ENCODE measurements around a stretch of chr12.

GRCh38 chr12:3913439-3913697 is 40.2 kb upstream of the PARP11 start:
- RAMPAGE, long total RNA, result no peak
- RRBS, result no CpG with 5 or more reads among the region's 4 CpGs

DNA sequence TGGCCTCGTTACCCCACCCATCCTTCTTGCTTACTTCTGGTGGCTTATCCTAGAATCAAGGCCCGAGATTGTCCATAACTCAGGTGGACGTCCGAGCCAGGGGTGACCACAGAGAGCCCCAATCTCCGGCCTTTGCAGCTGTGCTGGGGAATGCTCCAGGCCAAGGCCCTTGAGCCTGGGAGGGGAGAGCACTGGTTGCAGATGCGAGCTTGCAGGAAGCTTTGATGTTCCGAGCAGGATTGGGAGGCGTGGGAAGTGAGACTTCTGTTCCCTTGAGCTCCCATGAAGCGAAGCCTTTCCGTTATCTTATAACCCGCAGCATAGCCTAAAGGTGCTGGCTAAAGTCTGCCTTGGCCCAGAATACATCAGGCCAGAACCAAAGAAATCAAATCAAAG is 151.9 kb upstream of the PARP11 start:
- RAMPAGE, long total RNA, result no peak
- RRBS, result no CpG with 5 or more reads among the region's 11 CpGs

DNA sequence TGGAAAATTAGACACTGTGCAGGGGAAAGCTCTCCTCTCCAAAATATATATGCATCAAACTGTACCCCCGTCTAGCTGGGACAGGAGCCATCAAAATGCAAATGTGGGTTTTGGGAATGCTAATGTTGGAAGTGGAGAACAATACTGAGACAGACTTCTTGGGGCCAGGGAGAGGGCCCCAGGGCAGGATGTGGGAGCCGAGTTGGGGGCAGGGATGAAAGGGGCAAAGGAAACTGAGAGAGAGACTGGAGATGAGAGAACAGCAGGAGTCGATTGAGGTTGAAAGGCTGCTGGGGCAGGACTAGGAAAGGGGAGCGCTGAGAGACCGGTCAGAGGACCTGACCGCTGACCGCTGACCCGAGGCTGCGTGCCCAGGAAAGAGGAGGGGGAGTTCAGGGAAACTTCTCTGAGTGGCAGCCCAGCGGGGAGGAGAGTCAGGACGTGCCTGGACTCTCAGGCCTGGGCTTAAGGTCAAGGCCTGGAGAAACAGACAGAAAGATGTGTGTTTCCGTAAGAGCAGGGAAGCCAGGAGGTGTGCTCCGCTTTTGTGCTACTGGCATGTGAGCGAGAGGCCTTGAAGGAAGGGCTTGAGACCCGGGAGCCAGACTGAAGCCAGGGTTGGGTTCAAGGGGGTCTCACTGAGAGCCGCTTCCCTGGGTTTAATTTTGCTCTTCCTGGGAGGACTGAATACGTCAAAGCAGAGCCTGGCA is 152.4 kb upstream of the PARP11 start:
- RAMPAGE, long total RNA, result no peak
- RRBS, result no CpG with 5 or more reads among the region's 17 CpGs

DNA sequence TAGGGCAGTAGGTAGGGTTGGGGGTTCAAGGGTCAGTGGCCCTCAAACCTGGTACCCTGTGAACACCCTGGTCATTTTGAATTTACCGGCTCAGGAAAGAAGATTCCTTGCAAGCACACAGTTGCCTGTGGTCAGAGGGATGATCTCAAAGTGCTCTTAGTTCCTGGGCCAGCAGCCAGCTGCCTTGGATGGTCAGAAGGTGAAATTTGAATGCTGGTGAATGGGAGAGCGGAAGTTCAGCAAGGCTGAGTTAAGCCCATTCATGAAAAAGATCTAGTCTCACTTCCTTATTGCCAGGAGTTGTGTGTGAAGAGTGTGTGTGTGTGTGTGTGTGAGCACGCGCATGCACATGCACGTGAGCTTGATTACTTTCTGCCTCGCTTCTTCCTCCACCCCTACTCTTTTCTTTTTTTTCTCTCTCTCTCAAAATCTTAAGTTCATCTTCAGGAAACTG is 155.5 kb upstream of the CCND2 start:
- RAMPAGE, long total RNA, result no peak
- RRBS, result no CpG with 5 or more reads among the region's 6 CpGs

- RAMPAGE, long total RNA, result no peak
- RRBS, result no CpG with 5 or more reads among the region's 7 CpGs
Measured at GRCh38 chr12:4243090-4243497, 30.5 kb upstream of the CCND2 start.

DNA sequence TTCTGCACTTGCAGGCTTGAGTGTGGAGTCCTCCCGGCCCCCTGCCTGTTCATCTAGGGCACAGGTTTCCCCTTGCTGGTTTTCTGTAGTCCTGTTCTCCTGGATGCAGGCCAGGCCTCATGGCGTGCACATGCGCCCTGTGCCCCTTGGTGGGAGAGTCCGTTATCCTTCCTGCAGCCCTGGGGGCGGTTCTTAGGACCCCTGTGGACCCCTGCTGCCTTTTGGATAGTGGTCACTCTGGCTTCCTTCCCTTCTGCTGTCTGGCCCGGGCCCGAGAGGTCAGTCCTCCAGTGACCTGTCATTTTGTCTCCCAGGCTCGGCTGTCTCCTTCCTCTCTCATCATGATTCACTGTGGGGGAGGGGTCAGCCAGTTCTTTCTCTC is 6.8 kb downstream of the CCND2 start:
- RAMPAGE, long total RNA, result no peak
- RRBS, result no CpG with 5 or more reads among the region's 8 CpGs

DNA sequence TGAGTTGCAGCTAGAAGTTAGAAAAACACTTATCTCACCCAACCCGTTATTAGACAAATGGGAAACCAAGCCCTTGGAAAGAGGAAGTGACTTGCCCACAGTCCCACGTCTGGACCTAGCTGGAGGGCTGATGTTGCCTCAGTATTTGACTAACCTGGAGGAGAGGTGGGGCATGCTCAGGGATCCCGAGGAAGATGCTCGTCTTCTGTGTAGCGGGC is 12.6 kb downstream of the CCND2 start:
- RAMPAGE, long total RNA, result no peak
- RRBS, result no CpG with 5 or more reads among the region's 5 CpGs

DNA sequence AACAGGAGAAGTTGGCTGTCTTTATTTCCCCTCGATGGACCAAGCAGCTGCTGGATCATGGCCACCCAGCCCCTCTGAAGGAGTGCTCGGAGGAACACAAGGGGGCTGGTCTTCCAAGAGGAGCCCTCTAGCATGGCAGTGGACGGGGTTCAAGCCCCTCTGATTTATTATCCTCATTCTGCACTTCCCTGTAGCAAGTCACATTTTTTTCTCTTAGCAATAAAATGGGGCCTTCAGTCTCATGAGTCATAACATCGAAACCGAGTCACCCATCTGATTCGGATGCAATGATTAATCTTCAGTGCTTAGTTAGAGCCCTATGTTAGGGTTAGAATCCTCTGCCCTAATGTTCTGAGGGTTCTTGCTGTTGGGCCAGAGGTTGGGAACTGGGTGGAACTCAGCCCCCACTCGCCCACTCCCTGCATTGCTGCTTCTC is 14.2 kb downstream of the CCND2 start:
- RAMPAGE, long total RNA, result no peak
- RRBS, result no CpG with 5 or more reads among the region's 7 CpGs

GRCh38 chr12:4301373-4302518 is 19.3 kb upstream of the TIGAR start:
- RAMPAGE, long total RNA, result no peak
- RRBS, result no CpG with 5 or more reads among the region's 17 CpGs

DNA sequence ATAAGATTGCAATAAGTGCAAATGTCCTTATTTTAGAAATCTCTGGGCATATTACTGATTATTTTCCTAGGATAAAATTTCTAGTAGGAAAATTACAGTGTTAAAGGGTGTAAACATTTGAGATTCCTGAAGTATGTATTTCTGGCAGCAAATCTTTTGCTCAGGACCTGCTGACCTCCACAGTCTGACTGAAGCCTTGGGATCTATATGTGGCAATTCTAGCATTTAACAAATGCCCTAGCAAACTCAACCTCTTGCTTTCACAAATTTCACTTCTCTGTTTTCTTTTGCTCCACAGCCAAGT is 5.3 kb upstream of the DYRK4 start:
- RAMPAGE, long total RNA, result no peak

DNA sequence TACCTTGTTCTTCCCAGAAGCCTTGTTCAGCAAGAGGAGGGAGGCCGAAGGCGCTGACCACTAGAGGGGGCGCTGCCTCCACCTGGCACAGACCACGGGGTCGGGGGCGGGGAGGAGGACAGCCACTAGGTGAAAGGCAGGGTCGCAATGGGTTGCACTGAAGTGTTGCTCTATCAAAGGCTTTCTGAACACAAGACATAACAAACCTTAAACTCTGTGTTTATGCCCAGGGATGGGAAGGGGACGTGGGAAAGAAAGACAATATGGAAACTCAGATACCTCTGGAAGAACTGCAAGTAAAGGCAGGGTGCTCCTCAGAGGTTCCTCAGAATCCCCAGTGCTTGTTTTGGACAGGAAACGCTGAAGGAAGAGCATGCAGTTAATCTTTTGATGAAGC is 157.0 kb downstream of the KCNA5 start:
- RAMPAGE, long total RNA, result no peak
- RRBS, result no CpG with 5 or more reads among the region's 9 CpGs

DNA sequence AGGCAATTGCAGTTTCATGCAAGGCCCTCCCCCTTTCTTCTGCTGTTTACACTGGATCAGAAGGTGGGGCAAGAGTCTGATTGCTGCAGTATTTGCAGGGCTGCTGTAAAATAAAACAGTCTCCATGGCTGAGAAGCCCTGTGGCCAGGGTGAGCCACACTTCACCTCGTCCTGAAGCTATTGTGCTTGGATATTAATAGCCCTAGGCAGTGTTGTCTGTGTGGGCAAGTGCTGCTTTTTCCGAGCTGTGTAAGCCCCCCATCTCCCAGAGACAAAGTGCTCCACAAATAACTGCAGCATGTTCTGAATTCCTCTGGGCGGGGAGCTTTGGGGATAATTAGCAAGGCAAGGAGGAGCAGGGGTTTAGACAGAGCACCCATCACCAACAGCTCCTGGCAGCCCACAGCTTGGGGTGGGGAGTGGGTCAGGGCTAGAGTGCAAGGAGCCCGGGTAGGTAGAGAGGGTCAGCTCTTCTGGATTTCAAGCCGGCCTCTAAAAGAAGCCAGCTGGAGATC is 187.2 kb upstream of the NTF3 start:
- RAMPAGE, long total RNA, result no peak
- RRBS, result no CpG with 5 or more reads among the region's 5 CpGs

GRCh38 chr12:5503592-5504026 is 71.7 kb downstream of the NTF3 start:
- RAMPAGE, long total RNA, result no peak
- RRBS, result no CpG with 5 or more reads among the region's 7 CpGs

DNA sequence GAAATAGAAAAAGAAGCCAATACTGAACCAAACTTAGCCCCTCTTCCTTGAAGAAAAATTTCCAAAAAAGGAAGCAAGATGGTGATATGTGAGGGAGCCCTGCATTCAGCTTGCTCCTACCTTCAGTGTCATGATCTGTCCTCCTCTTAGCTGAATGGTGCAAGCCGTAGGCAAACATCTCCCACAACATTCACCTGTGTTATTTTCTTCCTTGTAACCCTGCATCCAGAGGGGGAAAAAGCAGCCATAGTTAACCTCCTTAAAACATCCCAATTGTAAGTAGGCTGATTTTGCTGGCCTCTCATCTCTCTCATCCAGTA is 8.3 kb upstream of the ANO2 start:
- RAMPAGE, long total RNA, result no peak
- RRBS, result no CpG with 5 or more reads among the region's 1 CpG

- RAMPAGE, long total RNA, result no peak
- RRBS, result 92% methylated on average over 2 of the region's 14 CpGs
Measured at GRCh38 chr12:6122864-6123709, 1.4 kb downstream of the VWF start.

DNA sequence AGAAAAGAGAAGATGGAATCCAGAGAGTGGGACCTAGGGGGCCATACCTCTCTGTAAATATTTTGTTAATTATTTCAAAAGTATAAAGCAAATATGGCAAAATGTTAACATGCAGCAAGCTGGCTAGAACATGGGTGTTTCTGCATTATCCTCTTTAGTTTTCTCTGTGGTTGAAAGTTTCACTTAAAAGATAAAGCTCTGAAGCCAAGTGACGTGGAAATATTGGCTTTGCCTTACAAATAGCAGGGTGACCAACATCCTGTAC is 10.5 kb upstream of the VWF start:
- RAMPAGE, long total RNA, result no peak
- RRBS, result no CpG with 5 or more reads among the region's 1 CpG

DNA sequence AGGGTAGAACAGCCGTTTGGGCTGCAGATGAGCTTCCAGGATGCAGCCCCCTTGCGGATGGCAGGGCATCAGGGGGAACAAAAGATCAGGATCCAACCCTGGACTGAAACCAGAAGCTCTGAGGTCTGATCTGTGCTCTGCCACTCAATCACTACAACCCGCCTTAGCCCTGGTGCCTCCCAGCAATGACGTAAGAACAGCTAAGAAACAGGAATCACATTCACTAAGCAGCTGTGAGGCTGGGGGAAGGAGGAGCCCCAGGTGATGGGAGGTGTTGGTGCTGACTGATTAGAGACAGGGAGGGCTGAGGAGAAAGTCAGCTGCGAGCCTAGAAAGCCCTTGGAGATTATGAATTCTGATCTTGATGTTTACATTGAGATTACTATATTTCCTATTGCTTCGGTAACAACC is 6.3 kb upstream of the CD9 start:
- RAMPAGE, long total RNA, result no peak
- RRBS, result no CpG with 5 or more reads among the region's 6 CpGs

- RAMPAGE, long total RNA, result no peak
- RRBS, result no CpG with 5 or more reads among the region's 8 CpGs
Measured at GRCh38 chr12:6218117-6218977, 18.1 kb downstream of the CD9 start.

DNA sequence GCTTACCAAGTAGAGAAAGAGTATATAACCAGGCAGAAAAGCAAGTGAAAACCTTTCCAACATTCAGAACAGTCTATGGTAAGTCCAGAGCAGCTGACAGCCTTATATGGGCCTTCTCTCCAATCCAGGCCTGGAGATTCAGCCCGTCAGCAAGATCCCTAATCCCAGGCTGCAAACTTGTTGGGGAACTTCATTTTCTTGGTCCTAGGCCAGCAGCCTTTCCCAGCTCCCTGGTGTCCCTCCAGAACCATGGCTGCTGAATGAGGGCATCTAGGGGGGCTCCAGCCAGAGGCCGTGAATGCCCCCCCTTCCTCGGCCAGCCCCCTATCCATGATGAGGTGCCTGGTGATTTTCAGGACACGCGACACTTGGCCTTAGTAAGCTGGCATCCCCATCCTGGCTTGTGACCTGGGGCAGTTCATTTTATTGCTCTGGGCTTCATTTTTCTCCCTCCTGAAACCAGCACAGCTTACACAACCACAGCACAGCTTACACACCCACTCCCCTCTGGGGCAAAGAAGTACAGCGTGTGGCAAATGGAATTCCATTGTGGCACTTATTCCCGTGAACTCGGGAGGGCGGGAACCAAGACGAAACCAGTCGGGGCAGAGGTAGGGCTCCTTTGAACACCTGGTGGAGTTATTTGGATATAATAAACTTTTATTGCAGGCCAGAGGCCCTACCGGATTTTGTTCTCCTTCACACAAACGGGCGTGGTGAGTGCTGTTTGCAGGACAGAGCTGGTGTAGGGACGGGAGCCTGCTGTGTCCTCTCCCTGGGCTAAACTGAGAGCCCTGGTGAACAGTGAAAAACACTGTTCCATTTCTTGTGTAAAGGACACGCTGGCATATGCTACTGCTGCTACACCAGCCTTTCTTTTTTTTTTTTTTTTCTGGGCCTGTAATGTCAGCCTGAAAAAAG is 29.0 kb downstream of the CD9 start:
- RAMPAGE, long total RNA, result no peak
- RRBS, result no CpG with 5 or more reads among the region's 16 CpGs

DNA sequence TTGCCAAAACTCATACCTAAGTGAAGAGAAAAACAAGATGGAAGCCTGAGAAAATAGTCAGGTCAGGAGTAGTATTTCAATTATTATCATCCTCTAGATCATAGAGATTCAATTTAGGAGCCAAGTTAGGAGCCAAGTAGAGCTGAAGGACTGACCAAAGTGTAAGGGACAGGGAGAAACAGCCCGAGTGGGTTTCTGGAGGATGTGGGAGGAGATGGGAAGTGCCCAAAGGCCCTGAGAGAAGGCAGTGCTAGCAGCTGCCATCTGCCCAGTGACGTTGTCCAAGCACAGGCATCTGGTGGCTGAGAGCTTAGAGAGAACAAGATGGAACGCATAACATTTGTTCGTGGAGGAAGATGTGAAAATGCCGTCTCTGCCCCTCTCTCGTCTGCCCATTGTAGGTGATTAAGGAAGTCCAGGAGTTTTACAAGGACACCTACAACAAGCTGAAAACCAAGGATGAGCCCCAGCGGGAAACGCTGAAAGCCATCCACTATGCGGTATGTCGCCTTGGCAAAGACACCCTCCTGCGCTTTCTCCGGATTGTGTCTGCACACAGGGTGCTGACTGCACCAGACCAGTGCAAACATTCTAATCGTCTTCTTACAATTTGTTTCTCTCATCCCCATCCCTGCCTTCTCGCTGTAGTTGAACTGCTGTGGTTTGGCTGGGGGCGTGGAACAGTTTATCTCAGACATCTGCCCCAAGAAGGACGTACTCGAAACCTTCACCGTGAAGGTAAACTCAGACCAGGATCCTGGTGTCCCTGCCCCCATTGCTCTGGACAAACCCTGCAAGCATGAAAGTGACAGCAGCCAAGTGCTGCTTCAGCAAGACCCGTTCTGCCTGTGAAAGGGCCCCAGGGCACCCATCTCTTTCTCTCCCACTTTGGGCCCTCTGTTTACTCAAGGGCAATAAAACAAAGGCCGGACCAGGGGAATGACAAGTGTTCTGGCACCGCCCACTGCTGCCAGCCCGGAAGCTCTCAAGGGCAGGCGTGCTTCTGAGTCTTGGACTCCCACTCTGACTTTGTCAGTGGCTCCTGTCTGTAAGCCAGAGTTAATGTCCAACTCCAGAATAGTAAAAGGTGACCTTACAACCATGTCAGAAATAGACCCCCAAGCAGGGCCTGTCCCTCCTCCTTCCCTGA is 35.0 kb downstream of the CD9 start:
- RAMPAGE, long total RNA, result no peak
- RRBS, result 38% methylated on average over 3 of the region's 23 CpGs

Measured in hepatocyte (in vitro differentiated cells and primary cell).